ENCODE measurements around a stretch of chr16.

- RRBS = no CpG with 5 or more reads among the region's 7 CpGs
Observed at GRCh38 chr16:14345413-14345716, 274.2 kb downstream of the MRTFB start.

- RRBS = no CpG with 5 or more reads among the region's 8 CpGs
Observed at GRCh38 chr16:14354491-14355126, 275.5 kb downstream of the PARN start.

DNA sequence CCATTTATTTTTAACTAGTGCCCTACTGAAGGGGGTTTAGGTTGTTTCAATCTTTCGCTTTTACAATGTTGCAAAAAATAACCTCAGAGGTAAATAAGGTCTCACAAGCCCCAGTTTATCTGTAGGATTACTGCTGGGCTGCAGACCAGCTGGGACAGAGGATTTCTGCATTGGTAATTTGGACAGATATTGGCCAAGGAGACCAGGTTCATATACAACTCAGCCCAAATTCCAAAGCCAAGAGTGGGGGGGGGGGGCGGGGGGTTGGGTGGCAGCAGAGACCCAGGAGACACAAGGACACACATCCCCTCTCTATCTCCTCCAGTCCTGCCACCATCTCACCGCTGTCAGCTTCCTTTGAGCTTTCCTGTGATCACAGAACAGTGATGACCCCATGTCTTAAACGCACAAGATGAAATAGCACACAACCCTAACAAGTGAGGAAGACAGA, 274.9 kb downstream of the PARN start:
- RRBS = no CpG with 5 or more reads among the region's 4 CpGs

GRCh38 chr16:14530661-14531059, 99.4 kb downstream of the PARN start:
- RRBS = no CpG with 5 or more reads among the region's 4 CpGs

DNA sequence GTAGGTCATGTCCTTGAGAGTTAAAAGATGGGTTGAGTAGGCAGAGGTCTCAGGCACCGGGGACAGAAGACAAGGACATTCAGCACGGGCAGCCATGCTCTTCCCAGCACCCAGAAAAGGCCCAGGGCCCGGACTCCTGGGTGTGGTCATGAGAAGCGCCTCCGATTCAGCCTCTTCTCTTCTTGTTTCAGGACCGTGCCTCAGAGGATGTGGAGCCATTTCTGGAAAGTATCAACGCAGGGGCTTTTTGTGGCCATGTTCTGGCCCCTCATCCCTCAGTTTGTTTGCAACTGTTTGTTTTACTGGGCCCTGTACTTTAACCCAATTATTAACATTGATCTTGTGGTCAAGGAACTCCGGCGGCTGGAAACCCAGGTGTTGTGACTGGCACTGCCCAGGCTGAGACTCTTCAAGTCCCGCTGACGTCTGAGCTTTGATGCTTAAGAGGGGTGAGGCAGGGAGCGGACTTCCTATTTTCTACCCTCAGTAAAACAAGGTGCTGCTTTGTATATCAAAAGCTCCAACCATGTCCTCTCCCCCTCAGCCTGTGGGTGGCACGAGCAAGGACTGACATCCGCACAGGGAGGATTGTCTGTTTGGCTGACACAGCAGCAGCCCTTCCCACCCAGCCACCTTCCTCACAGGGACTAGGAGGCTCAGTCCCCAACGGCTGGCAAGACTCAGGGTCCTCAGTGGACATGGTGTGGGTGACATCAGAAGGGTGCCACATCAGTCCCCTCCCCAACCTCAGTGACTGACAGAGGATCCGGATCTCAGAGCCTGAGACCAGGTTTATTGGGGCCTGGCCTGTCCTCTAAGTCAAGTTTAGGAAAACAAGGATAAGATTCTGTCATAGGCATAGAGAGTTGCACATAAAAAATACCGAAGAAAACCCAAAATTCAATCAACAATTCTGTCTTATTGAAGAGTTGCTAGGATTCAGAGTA, 26.4 kb downstream of the PLA2G10 start:
- RRBS = 98% methylated on average over 3 of the region's 17 CpGs

GRCh38 chr16:14824486-14824879, 9.0 kb upstream of the NOMO1 start:
- RRBS = no CpG with 5 or more reads among the region's 33 CpGs

- RRBS = 6% methylated on average over 1 of the region's 9 CpGs
Observed at GRCh38 chr16:15435582-15435948, 1.2 kb downstream of the BMERB1 start.

DNA sequence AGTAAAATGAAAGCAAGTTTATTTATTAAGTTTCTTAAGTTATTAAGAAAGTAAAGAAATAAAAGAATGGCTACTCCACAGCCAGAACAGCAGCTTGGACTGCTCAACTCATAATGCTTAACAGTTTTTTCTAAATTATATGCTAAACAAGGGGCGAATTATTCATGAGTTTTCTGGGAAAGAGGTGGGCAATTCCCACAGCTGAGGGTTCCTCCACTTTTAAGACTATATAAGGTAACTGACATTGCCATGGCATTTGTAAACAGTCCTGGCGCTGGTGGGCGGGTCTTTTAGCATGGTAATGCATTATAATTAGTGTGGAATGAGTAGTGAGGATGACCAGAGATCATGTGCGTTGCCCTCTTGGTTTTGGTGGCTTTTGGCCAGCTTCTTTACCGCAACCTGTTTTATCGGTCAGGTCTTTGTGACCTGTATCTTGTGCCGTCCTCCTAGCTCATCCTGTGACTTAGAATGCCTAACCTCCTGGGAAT, 53.2 kb downstream of the BMERB1 start:
- RRBS = no CpG with 5 or more reads among the region's 7 CpGs

DNA sequence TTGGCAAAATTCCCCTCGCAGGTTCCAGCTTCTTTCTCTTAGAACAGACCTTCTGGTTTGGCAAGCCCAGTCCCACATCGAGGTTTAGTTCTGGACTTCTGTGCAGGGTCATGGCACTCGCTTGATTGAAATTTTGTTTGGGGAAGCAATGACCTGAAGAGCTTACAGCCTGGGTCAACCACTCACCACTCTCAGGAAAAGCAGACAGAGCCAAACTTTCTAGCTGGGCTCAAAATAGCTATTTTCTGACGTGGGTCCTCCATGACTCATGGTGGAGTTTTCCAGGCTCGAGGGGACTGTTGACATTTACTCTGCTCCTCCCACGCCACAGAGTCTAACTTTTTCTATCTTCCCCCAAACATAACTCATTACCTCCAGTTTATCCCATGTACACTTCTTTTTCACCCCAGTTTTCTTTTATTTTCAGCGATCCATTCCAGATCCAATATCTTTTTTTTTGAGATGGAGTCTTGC, 55.1 kb downstream of the BMERB1 start:
- RRBS = no CpG with 5 or more reads among the region's 7 CpGs

- RRBS = no CpG with 5 or more reads among the region's 11 CpGs
Observed at GRCh38 chr16:15605983-15606722, 36.8 kb downstream of the MARF1 start.

DNA sequence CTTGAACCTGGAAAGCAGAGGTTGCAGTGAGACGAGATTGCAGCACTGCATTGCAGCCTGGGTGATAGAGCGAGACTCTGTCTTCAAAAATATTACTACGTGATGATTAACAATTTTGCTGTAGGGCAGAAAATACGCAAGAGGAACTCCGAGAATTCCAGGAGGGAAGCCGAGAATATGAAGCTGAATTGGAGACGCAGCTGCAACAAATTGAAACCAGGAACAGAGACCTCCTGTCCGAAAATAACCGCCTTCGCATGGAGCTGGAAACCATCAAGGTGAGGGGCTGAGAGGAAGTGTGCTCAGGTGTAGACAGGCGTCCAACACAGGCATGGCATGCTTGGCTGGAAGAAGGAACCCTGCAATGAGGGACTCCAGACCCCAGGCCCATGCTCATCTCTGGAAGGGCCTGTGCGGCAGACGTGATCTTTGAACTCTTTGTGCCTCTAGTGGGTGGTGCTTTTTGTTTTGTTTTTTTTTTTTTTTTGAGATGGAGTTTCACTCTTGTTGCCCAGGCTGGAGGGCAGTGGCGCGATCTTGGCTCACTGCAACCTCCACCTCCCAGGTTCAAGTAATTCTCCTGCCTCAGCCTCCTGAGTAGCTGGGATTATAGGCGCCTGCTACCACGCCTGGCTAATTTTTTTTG, 17.2 kb downstream of the NDE1 start:
- RRBS = no CpG with 5 or more reads among the region's 17 CpGs

DNA sequence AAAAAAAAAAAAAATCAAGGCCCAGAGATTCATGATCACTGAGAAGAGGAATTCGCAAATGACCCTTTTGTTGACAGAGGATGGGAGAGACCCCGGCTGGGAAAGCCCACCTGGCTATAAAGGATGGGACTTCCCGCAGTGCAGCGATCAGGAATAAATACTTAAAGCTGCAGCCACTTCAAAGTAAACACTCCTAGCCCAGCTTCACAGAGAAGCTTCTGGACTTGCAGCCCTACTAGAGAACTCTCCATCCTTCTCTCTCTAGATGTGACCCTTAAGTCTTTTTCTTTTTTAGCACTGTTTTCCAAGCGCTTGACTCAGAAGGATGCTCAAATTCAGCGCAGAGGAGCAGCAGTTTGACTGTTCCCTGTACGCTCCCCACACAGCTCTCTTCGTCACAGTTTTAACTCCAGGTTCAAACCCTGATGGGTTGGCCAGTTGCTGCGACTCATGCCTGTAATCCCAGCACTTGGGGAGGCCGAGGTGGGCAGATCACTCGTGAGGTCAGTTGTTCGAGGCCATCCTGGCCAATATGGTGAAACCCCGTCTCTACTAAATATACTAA, 56.0 kb downstream of the NDE1 start:
- RRBS = no CpG with 5 or more reads among the region's 13 CpGs

GRCh38 chr16:15721208-15721898, 71.3 kb downstream of the NDE1 start:
- RRBS = no CpG with 5 or more reads among the region's 20 CpGs

DNA sequence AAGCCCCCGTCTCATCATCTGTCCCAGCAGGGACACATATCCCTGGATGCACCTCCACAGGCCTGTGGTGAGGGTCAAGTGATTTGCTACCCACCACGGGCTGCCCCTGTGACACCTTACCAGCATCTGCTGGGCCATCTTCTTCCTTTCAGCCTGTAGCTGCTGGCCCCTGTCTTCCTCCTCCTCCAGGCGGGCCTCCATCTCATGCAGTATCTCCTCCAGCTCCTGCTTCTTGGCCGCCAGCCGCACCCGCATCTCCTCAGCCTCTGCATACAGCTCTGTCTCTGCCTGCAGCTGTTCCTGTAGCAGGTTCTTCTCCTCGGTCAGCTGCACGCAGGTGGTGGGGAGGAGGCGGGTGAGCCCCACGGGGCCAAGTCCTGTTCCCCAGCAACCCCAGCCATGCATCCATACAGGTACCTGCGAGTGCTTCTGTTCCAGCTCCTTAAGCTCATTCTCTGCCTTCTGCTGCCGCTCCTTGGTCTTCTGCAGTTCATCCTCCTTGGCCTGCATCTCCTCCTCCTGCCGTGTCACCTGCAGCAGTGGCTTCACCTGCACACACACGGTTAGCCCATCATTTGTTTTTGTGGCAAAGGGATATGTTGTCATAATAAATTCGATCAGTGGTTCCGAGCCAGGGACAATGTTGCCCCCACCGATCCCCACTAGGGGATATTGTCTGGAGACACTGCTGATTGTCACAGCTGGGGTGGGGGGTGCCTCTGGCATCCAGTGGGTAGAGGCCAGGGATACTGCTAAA, 91.5 kb downstream of the NDE1 start:
- RRBS = no CpG with 5 or more reads among the region's 17 CpGs

GRCh38 chr16:15951756-15952251, 2.4 kb downstream of the ABCC1 start:
- RRBS = no CpG with 5 or more reads among the region's 11 CpGs

GRCh38 chr16:15975064-15975633, 25.7 kb downstream of the ABCC1 start:
- RRBS = no CpG with 5 or more reads among the region's 9 CpGs

- RRBS = no CpG with 5 or more reads among the region's 16 CpGs
Observed at GRCh38 chr16:16045442-16046302, 96.3 kb downstream of the ABCC1 start.

DNA sequence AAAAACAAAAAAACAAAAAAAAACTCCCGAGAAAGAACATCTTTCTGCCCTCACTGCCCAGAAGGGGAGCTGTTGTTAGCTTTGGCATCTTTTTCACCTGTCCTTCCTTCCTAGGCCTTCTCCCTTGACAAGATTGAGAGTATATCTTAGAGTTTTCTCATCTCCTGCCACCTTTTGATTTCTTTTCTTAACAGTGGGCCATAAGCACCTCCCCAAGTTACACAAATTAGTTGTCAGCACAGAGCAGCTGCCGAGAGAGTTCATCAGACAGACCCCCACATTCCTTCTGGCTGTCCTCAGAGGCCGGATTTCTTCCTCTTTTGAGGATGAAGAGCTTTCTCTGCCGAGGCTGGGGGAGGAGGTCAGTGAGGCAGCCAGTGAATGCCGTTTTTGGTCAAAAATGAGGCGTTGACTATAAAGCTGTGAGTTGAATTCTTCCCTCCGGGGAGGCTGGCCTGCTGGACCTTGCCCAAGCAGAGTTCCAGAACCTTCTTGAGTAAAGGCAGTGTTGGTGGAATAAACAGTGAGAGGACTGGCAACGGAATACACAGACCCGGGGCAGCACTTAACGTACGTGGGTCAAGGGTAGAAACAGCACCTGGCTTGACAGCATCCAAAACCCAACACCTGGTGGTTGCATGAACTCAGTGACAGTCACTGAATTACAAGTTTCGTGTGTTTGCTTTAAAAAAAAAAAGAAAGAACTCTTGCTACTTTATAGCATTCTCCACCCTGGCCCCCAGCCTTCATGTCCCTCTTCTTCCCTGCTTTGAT, 126.9 kb downstream of the ABCC6 start:
- RRBS = 83% methylated on average over 3 of the region's 12 CpGs

DNA sequence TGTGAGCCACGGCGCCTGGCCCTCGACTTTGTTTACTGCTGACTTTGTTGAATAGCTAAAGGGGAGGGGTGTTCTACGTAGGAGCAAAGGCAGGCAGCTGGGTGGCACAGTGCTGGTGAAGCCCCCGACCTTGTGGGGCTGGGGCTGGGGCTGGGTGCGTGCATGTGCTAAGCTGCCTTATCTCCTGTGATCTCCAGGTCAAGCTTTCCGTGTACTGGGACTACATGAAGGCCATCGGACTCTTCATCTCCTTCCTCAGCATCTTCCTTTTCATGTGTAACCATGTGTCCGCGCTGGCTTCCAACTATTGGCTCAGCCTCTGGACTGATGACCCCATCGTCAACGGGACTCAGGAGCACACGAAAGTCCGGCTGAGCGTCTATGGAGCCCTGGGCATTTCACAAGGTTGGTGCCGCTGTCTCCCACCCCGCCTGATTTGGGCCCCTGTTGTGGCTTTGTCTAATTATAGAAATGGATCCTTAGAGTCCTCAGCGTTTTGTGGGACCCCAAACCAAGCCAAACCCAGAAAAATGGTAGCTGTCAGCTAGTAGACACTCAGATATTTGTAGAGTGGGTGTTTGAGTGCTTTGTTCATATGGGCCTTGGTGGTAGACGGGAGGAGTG, 112.0 kb downstream of the ABCC6 start:
- RRBS = no CpG with 5 or more reads among the region's 19 CpGs

GRCh38 chr16:16182373-16183054, 40.8 kb downstream of the ABCC6 start:
- RRBS = no CpG with 5 or more reads among the region's 11 CpGs